Breast (tissue), 4 donors: ENCODE data around the genes GCM2 and NEDD9.

DNA sequence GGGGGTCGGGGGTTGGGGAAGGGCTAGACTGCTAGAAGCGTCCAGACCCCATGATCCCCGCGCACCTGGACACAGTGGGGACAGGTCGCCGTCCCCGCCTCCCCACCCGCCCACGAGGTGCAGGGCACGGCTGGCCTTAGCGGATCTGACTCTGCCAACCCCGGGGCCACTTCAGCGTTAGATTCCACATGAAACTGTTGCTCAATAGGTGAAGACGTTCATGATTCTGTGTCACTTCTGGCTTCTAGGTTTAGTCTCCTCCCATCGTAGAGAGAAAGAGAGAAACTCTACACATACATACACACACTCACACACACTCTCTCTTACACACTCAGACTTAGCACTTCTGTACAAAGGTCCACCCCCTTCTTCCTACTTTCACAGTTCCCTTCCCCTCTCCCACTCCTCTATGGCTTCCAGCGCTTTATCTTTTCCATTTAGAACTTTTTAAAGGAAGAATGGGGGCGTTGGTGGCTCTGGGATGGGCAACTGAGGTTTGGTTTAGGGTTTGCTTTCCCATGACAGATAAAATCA is 5.1 kb upstream of the TFAP2A start:
- PRO-cap, 3 experiments = peak in 3 of 3 experiments; most common plus-strand start position 280 of the sequence (in 1); most common minus-strand start position 147 of the sequence (in 2)
- RRBS = no CpG with 5 or more reads among the region's 17 CpGs

- PRO-cap, 3 experiments = no peak in any of the 3 experiments
- RRBS = no CpG with 5 or more reads among the region's 3 CpGs
These were observed 46.1 kb downstream of the GCNT2 start for GRCh38 chr6:10566987-10567830.

- PRO-cap, 3 experiments = no peak in any of the 3 experiments
- RRBS = no CpG with 5 or more reads among the region's 11 CpGs
These were observed 33.6 kb downstream of the C6orf52 start for GRCh38 chr6:10660826-10661271.

- PRO-cap, 3 experiments = peak in 3 of 3 experiments; most common plus-strand start chr6:10720642 (in 3); most common minus-strand start chr6:10720645 (in 3)
- RRBS = 16% methylated on average over 7 of the region's 71 CpGs
These were observed 2.8 kb upstream of the TMEM14C start for GRCh38 chr6:10719728-10720845.

- PRO-cap, 3 experiments = no peak in any of the 3 experiments
- RRBS = 6% methylated on average over 12 of the region's 17 CpGs
These were observed at the start of gene GCM2 for GRCh38 chr6:10881866-10882194. TSS of gene GCM2 (minus strand) at chr6:10882041.

GRCh38 chr6:11067290-11067485 is 23.1 kb upstream of the ELOVL2 start:
- PRO-cap, 3 experiments = no peak in any of the 3 experiments
- RRBS = no CpG with 5 or more reads among the region's 2 CpGs

- PRO-cap, 3 experiments = peak in 3 of 3 experiments; most common plus-strand start chr6:11094194 (in 2); most common minus-strand start chr6:11094296 (in 3)
- RRBS = 2% methylated on average over 20 of the region's 80 CpGs
These were observed 715 bp downstream of the SMIM13 start for GRCh38 chr6:11093970-11095127.

- PRO-cap, 3 experiments = no peak in any of the 3 experiments
- RRBS = no CpG with 5 or more reads among the region's 5 CpGs
These were observed 38.1 kb downstream of the NEDD9 start for GRCh38 chr6:11194290-11194873.

- PRO-cap, 3 experiments = no peak in any of the 3 experiments
- RRBS = no CpG with 5 or more reads among the region's 4 CpGs
These were observed 31.4 kb downstream of the NEDD9 start for GRCh38 chr6:11201005-11201530.

- PRO-cap, 3 experiments = peak in 1 of 3 experiments; most common minus-strand start chr6:11222290 (in 1)
- RRBS = no CpG with 5 or more reads among the region's 1 CpG
These were observed 10.5 kb downstream of the NEDD9 start for GRCh38 chr6:11221981-11222408.

DNA sequence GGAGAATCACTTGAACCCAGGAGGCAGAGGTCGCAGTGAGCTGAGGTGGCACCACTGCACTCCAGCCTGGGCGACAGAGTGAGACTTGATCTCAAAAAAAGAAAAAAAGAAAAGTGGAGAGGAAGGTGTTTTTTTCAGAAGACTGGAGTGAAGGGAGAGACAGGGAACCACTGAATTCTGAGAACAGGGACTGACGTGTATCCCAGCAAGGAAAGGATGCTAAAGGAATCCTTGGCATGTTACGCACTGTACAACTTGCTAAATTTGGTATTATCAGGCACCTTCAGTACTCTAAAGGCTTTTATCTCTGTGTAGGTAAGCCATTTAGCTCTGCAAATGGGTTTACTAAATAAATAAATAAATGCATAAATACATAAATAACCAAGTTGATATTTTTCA is 4.0 kb downstream of the NEDD9 start:
- PRO-cap, 3 experiments = peak in 2 of 3 experiments; most common minus-strand start position 188 of the sequence (in 2)
- RRBS = no CpG with 5 or more reads among the region's 4 CpGs

DNA sequence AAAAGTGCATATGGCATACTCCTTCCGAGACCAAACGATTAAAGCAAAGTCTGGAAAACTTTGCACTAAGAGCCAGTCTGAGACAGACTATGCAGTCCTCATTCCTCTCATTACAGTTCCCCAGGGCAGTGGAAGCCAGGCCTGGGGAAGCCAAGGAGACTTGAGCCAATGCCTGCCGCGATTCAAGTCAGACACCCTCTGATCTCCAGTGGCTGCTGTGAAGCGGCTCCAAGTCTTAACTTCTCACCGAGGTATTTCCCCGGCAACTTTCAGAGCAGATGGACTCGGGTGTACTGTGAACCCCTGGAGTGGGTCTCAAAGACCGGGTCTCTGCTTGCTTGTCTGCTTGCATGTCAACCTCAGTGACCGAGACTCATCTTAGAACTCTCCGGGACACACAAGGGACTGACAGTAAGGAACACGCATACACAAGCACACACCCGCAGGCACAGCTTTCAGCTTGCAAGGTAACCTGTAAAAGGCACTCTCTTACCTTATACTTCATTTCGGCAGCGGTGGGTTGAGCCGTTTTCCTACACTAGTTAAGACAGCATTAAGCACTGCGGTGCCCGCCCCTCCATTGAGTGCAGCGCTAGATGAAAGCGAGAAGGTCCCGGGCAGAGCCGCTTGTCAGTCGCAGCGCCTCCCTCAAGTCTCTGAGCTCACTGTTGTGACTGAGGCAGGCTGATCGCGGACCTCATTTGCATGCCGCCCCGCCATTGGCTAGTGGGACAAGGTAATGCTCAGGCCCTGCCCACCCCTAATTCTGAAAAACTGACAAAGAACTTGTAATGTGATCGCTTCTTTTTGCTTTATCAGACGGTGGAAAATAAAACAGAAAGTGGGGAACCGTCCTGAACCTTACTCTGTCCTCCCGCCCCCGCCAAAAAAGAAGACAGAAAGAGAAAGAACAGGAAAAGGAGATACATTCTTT is at the start of gene NEDD9:
TSS of gene NEDD9 (minus strand) at position 658 of the 934 bp plus-strand sequence.
- PRO-cap, 3 experiments = peak in 3 of 3 experiments; most common plus-strand start position 815 of the sequence (in 3); most common minus-strand start position 200 of the sequence (in 3)
- RRBS = 1% methylated on average over 5 of the region's 33 CpGs

GRCh38 chr6:11233632-11234327 is 1.3 kb upstream of the NEDD9 start:
- PRO-cap, 3 experiments = no peak in any of the 3 experiments
- RRBS = no CpG with 5 or more reads among the region's 11 CpGs

DNA sequence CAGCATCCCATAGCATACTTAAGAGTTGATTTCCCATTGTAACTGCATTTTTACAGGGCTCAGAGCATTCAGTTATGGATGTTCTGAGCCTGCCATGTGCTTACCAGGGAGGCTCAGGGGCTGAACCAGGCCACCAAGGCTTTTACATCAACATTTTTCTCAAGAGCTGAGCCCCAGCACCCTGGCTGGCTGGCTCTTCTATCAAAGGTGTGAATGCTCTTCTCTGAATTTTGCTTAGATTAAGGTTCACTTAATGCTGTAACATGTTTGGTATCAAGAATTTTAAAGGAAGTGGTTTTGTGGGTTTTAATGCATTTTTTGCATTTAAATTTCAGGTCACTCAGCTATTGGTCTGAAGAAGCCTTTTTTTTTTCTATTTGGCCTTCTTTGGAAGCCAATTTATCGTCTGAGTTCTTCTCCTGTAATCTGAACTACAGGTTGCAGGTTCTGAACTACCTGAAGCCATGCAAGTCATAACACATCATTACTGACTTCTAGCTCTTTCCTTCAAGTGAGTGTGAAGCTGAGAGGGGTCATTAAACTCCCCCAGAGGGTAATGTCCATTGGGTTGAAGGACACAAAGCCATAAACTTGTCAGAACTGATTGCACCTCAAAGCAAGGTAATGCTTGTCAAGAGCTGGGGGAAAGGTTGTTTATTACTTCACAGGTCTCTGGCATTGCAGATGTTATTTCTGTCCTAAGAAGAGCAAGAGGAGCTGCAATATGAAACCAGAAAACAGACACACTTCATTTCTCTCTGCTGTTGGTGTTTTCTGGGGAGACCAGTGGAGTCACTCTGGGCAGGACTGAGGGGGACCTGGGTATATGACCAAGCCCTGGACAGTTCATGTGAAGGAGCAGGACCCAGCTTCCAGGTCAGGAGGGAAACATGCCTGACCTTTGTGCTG is 25.9 kb upstream of the NEDD9 start:
- PRO-cap, 3 experiments = no peak in any of the 3 experiments
- RRBS = no CpG with 5 or more reads among the region's 1 CpG

DNA sequence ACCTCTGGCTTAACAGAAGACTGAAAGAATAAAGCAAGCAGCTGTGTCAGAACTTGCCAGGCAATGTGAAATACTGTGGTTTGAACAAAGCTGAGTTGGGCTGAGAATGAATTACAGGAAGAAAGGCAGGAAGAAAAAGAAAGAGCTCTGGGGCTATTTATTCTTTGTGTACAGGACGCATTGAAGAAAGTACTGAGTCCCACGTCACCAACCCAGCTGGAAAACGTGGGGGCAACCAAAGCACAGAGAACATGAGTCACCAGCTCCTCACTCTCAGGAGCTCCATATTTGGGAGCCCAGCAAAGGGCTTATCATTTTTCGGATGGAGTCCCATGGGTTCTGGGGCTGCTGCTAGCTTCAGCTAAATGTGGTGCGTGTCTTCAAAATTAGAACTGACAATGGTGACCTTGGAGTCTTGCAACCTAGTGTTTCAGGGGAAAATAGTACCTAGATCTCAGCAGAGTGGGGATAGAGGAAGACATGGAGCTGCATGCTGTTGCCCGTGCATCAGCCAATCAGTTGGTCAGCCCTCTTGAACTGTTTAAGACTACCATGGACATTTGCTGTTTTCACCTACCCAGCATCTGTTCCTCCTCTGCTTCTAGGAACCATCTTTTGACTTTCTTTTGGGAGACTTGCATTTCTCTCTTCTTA is 121.7 kb upstream of the NEDD9 start:
- PRO-cap, 3 experiments = peak in 1 of 3 experiments; most common plus-strand start position 314 of the sequence (in 1); most common minus-strand start position 67 of the sequence (in 1)
- RRBS = no CpG with 5 or more reads among the region's 6 CpGs

DNA sequence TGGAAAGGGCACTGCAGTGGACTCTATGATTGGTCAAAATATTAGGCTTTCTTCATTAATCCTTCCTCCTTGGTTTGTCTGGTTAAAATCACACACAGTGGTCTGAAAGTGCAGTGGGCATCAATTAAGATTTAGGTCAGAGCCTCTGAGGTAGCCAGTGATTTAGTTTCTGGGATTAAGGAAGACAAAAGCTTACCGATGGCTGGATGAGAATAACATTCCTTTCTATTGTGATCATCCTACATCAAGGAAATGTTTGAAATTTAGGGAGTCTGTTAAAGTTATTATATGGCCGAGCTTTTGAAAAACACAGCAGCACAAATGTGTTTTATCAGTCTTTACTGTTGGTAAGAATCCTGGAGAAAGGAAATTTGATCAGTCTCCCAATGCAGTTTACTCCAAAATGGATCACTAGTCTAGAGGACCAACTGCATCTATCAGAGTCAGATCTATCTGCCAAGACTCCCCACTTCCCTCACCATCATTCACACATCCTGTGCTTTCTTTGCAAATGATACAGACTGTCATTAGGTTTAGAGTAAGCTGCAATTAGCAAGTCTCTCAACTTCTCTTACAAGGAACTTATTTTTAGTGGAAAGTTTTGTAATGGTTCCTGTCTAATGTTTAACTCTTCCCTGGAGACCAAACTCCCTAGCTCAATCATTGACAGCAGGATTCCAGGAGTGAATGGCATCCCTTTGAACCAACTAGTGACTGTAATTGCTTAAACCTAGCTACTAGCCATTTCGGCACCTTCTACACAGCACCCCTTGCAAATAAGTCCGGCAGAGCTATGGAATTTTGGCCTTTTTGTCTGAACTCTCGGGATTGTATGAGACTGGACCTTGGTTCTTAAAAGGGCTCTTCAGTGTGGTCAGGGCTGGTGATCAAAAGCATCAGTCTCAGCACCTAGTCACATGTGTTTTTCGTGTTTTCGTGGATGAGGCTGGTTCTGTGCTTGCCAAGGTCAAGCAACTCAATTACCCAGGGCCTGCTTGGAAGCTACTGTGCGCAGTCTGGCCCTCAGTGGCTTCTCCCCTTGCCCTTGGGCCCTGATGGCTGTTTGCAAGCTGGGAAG is 135.0 kb upstream of the NEDD9 start:
- PRO-cap, 3 experiments = no peak in any of the 3 experiments
- RRBS = no CpG with 5 or more reads among the region's 8 CpGs

DNA sequence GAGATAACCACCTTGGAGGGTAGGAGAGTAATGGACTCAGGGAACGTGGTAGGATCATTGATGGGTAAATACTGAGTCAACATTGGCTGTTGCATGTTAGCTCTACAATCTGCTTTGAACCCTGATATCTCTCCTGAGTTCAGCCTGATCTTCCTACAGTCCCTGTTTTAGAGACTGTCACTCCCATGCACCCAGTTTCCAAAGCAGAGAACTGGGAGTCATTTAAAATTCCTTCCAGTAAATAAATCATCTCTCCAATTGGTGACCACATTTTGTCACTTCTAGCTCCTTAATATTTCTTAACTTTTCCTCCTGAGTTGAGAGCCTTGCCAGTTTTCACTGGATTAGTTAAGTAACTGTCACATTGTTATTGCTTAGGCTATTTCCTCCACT is 139.0 kb upstream of the TMEM170B start:
- PRO-cap, 3 experiments = no peak in any of the 3 experiments
- RRBS = no CpG with 5 or more reads among the region's 1 CpG

DNA sequence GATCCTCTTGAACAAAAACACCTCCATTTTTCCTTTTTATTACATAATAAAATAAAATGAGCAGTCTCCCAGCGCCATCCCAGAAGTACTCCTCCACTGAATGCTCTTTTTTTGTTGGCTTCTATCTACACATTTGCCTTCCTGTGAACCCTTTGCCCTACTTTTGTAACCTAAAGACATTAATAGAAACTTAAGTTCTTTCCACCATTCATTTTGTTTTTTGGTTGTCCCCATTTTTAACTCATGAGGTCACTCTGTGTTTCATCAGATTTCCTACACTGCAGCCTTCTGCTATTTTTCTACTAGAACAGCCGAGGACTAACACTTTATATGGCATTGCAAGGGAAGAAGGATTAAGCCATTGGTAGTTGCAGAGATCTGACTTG is 125.7 kb upstream of the TMEM170B start:
- PRO-cap, 3 experiments = no peak in any of the 3 experiments
- RRBS = no CpG with 5 or more reads among the region's 2 CpGs

- PRO-cap, 3 experiments = no peak in any of the 3 experiments
- RRBS = no CpG with 5 or more reads among the region's 9 CpGs
These were observed 109.5 kb upstream of the TMEM170B start for GRCh38 chr6:11427864-11428628.

- PRO-cap, 3 experiments = no peak in any of the 3 experiments
- RRBS = no CpG with 5 or more reads among the region's 3 CpGs
These were observed 107.9 kb upstream of the TMEM170B start for GRCh38 chr6:11429589-11430021.